Pericardium (tissue), 1 donor: ENCODE measurements around the gene COL6A6.

GRCh38 chr3:129486424-129486793 is 42.0 kb upstream of the RHO start:
- RRBS, result no CpG with 5 or more reads among the region's 1 CpG

- RRBS, result 10% methylated on average over 2 of the region's 13 CpGs
Measured at GRCh38 chr3:129576721-129577334, 29.6 kb downstream of the PLXND1 start.

DNA sequence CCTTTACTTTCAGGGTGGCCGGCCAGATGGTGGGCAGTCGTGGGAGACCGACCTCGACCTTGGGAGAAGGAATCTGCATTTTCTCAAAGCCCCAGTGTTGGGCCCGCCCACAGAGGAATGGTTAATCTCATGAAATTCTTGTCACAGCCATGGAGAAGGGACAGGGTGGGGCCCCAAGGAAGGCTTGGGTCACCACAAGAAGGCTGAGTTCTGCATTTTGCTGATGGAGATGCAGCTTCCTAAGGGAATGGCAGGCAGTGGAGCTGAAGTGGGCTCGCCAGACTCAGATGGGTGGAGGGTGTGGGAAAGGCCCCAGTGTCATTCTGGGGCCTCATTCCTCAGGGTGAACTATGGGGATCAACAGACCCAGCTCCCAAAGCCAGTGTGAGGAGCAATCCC is 2.8 kb downstream of the PLXND1 start:
- RRBS, result no CpG with 5 or more reads among the region's 6 CpGs

GRCh38 chr3:129611748-129612667 is 5.5 kb upstream of the PLXND1 start:
- RRBS, result no CpG with 5 or more reads among the region's 28 CpGs

DNA sequence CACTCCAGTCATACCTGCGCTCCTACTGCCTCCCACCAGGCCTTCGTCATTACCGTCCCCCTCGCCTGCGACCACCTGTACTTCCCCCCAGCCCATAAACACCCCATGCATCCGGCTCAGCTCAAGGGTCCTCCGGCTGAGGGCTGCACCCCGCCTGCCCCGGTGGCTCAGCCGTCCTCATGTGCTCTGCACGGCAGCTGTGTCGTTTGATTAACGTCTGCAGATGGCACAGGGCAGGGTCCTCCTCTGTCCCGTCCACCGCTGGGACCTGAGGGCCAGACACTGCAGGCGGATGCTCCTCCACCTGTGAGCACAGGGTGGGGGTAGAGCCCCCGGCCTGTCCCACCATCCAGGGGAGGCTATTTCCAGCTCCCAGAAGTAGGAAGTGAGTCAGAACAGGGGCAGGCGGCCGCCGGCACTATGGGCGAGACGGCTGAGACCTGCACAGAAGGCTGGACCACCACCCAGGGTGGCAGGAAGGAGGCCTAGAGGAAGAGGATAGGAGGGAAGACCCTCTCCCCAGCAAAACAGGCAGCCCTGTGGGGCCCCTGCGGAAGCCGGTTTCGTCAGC is 12.4 kb upstream of the PLXND1 start:
- RRBS, result 48% methylated on average over 6 of the region's 25 CpGs

GRCh38 chr3:129699252-129699793 is 92.8 kb upstream of the PLXND1 start:
- RRBS, result no CpG with 5 or more reads among the region's 5 CpGs

DNA sequence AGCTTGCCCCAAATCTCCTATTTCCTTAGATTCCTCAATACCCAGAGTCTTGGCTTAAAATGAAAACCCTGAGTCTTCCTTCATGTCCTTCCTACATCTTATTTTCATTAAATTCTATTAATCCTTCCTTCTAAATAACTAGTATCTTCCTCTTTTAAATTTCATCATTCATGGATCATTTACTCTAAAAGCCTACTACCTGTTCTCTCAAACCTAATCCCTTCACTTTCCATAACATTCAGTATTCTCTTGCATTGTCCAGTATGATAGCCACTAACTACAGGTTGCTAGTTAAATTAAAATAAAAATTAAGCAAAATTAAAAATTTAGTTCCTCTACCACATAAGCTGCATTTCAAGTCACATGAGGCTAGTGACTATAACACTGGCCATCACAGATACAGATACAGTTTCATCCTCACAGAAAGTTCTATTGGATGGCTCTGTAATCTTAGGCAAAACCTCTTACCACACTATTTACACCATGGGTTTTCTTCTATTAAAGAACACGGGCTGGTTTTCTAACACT is 112.8 kb downstream of the TMCC1 start:
- RRBS, result no CpG with 5 or more reads among the region's 1 CpG

GRCh38 chr3:130002731-130003318 is 28.3 kb downstream of the TRH start:
- RRBS, result under 1% methylated on average over 7 of the region's 68 CpGs

GRCh38 chr3:130122770-130123263 is 41.2 kb downstream of the ALG1L2 start:
- RRBS, result no CpG with 5 or more reads among the region's 9 CpGs

DNA sequence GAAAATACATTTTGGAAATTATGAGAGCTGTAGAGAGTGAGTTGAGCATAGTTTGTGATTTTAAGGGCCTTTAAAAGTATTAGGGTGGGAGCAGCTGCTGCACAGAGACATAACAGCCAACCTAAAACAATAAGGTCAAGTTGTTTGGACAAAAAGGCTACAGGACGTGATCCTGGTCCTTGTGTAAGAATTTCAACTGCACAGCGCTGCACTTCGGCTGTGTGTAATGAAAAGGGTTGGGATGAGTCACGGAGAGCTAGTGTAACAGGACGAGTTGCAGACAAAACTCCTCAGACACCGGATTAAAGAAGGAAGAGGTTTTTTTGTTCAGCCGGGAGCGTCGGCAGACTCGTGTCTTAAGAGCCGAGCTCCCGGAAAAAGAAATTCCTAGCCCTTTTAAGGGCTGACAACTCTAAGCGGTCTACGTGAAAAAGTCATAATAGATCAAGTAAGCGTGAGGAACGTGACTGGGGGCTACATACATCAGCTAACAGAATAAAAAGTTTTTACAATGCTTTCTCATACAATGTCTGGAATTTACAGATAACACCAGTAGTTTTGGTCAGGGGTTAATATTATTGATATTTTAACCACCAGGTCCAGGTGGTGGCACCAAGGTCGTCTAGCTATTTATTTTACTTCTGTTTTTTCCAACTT is 59.1 kb downstream of the ALG1L2 start:
- RRBS, result no CpG with 5 or more reads among the region's 17 CpGs

- RRBS, result no CpG with 5 or more reads among the region's 13 CpGs
Measured at GRCh38 chr3:130179330-130180116, 97.9 kb downstream of the ALG1L2 start.

- RRBS, result 3% methylated on average over 14 of the region's 54 CpGs
Measured at GRCh38 chr3:130516822-130517592, at the start of gene COL6A6. Gene COL6A6, plus strand, starts transcription at chr3:130517177.

DNA sequence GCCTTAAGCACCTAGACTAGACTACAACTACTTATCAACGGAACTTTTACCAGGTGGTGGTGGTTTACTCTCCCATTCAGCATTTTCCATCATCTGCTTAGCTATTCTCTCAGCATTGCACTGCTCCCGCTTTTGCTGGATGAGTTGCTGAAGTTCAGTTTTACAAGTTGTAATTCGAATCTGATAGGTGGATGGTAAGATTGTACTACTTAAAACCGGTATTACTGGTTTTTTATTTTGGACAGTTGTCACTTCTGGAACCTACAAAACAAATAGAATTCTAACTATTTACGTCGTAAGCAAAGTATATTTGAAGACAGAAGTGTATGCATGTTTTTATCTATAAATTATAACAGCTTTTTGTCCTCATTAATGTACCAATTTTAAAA is 41.1 kb downstream of the PIK3R4 start:
- RRBS, result no CpG with 5 or more reads among the region's 6 CpGs

- RRBS, result no CpG with 5 or more reads among the region's 1 CpG
Measured at GRCh38 chr3:131025476-131025902, 1.1 kb downstream of the ASTE1 start.

GRCh38 chr3:131042295-131042813 is 15.7 kb downstream of the NEK11 start:
- RRBS, result no CpG with 5 or more reads among the region's 7 CpGs

- RRBS, result no CpG with 5 or more reads among the region's 4 CpGs
Measured at GRCh38 chr3:132303379-132303787, 13.8 kb upstream of the ACP3 start.

- RRBS, result no CpG with 5 or more reads among the region's 3 CpGs
Measured at GRCh38 chr3:132550638-132551347, 46.3 kb upstream of the ACKR4 start.

DNA sequence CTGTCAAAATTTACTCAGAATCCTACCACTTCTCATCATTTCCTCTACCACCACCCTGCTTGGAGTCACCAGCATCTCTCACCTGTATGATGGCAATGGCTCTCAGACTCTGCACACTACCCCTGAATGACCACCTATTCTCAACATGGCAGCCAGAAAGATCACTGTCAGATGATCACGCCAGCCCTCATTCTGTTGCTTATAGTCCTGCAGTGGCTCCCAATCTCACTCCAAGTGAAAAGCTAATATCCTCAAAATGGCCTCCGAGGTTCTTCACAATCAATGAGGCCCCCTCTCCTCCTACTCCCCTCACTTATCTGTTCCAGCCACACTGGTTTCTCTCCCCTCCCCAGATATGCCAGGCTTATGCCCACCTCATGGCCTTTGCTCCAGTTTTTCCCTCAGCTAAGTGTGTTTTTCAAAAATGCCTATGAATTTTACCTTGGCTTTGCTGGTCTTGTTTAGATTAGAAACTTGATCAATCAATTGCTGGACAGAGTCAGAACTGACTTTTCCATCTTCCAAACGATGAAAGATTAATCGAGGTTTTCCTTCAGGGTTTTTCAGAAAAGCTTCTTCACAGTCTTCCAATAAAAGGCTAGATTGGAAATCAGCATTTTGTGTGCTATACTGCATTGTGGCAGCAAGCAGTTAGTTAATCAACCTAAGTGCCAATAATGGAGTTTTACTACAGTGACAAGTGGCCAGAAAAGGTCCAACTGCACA is 14.4 kb downstream of the NPHP3 start:
- RRBS, result no CpG with 5 or more reads among the region's 4 CpGs

- RRBS, result 1% methylated on average over 15 of the region's 42 CpGs
Measured at GRCh38 chr3:132722692-132723326, 600 bp upstream of the NPHP3 start.

DNA sequence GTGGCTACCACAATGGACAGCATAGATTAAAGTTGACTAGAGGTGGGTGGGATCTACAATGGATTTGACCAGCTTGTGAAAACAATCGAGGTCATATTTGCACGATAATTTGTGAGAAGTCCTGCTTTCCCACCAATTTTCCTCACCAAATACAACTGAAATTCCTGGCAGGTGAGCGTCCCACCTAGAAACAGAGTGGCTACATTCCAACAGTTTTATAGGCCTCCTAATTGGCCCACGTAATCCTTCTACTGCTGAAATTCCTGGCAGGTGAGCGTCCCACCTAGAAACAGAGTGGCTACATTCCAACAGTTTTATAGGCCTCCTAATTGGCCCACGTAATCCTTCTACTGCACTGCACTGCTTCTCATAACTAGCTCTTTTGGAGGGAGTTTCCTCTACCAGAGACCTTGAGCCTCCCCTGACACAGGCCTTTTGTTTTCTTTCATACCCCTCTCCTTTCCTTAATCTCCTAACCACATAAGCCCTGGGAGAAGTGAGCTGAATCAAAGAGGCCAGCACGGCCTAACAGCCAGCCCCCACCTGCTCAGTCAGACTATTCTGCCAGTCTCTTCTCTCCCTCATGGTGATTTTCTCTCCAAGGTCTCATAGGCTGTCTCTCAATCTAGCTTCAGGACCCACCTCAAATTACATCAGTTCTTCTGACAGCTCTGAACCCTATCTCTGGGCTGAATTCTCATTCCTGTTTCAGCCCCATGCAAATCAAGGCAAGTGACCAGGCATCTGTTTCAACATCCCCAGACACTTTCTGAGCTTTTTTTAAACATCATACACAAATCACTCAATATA is 80.3 kb downstream of the BFSP2 start:
- RRBS, result no CpG with 5 or more reads among the region's 7 CpGs